Ishikawa (cell line): ENCODE results near the gene TOMM40L.

DNA sequence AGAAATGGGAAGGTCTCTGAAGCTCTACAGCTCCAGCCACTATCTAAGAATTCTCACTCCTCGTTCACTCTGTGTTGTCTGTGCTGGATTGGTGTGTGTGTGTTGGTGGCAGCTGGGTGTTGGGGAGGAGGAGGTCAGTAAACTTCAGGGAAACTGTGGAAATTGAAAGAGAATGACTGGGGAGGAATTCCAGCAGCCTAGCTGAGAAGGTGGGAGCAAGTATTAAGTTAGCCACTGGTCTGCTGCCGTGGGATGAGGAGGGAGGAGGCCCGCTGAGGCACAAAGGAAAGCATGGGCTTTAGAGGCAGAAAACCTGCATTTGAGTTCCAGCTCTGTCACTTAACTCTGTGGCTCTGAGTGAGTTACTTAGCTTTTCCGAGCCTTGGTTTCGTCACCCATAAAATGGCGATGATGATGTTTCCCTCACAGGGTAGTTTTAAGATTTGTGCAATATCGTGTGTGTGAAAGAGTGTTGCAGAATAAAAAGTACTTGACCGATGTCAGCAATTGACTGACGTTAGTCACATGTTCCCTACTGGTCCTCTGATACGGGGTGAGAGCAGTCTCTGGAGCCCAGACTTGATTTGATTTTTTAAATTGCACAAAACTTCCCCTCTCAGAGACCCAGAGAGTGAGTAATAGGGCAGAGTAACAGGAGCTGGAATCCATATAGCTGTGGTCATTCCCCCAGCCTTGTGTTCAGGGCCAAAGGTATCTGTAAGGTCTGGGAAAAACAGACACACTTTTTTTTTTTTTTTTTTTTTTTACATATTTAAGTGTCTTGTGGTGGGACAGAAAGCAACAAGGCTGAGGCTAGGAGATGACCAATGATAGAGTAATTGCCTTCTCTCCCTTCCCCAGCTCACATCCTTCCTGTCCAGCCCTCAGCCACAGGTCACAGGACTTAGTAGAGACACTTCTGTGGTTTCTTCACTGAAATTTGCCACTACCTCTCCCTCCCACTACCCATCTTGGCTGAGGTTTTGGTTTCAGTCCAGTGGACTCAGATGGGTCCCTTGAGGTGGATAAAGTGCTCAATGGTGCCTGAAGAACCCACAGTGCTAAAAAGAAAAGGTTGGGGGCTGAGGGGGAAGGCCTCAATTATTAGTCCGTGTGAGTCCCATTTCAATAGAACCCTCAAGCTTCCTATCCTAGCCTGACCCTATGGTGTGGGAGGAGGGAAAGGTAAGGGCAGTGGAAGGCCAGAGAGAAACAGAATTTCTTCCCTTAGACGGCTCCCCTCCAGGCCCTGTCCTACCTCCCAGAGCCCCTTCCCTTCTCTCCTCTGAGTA lies 2.0 kb downstream of the FCER1G start:
- RRBS = no CpG with 5 or more reads among the region's 12 CpGs

DNA sequence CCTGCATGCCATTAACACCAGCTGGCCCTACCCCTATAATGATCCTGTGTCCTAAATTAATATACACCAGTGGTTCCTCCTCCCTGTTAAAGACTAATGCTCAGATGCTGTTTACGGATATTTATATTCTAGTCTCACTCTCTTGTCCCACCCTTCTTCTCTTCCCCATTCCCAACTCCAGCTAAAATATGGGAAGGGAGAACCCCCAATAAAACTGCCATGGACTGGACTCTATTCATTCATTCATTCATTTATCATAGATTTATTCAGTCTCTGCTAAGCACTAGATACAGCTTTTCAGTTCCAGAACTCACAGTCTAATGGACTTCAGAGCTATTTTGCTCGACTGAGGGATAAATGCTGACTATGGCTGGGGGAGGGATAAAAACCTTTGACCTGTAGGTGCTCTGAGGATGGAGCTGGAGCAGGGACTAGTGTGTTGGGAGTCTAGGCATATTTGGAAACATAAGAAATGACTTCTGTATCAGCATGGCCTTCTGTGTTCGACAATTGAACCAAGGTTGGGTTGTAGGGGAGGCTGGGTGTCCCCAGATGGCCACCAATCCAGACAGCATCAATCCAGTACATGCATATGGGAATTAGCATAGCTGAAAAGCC lies 4.0 kb downstream of the FCER1G start:
- RRBS = no CpG with 5 or more reads among the region's 3 CpGs

GRCh38 chr1:161225828-161226826 lies at the start of gene TOMM40L:
TSS of gene TOMM40L (plus strand) at chr1:161226060.
- RRBS = 0% methylated on average over 6 of the region's 26 CpGs

DNA sequence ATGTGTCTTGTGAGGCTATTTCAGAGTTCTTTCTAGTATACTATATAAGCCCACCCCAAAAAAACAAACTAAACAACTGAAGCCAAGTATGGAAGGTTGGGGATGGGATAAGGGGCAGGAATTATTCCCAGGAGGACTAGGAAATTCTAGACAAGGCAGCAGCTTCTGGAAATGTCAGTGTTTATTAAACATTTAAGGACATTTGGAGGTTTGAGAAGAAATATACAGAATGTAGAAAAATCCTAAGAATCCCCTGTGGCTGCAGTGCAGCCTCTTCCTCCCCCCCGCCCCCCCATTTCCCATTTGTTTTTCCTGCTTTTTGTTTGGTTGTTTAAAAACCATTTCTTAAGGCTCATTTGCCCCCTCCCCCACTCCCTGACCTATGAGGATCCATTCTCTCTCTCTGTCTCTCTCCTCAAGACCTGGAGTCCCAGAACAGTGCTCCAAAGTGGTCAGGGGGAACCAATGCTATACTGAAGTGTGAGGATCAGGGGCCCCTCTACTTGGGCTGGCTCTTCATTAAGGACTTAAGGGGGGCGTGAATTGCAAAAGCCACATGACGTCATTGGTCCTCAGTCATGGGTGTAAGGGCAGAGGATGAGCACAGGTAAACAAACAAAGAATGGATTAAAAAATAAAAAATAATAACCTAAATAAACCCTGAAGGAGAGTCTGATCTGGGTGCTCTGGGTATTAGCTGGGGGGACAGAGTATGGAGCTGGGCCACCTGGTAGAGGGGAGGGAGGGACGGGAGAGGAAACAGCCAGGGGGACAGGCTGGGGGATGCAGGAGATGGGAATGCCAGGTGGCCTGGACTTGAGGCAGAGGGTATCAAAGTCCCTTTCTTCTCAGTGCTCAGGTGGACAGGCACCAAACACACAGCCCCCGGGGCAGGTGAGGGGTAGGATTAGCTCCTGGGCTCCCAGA lies 4.9 kb downstream of the MPZ start:
- RRBS = no CpG with 5 or more reads among the region's 5 CpGs

DNA sequence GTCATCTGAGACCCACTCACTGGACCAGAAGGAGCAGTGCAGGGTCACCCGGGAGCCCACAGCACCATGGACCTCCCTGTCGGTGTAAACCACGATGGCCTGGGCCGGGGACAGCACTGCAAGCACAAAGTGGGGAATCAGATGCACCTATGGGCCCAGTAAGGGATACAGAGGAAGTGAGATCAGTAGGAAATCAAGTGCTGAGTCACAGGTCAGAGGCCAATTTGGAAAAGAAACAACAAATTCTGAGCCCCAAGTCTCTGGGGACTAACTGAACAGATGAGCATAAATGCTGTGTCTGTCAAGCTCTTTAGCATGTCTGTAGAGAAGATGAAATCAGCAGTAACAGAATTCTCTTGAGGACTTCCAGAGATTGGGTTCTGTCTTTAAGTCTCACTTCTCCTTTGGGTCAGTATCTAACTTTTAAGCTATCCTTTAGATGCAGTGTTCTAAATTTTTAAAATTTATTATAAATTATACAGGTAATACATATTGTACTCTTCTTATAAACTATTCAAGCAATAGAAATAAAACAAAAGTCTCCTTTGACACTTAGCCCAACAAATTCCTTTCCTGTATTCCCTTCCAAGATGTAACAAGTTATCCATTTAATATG lies 2.4 kb downstream of the MPZ start:
- RRBS = 76% methylated on average over 4 of the region's 4 CpGs

DNA sequence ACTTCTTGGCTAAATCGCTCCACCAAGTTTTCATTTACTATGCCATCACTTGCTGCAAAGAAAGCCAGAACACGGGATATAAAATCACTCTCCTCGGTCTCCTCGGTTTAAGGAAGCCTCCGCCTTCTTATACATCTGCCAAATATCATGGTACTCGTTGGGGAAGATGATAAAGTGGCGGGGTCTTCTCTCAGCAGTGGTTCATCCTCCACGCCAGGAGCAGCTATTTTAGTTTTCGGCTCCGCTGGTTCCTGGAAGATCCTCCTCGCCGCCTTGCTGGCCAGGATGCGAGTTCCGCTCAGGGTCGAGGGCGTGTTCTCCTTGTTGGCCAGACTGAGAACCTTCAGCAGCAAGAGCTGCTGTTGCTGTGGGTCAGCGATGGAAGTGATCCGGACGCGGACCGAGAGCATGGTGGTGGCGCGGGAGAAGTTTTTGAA lies 11.3 kb upstream of the CFAP126 start:
- RRBS = no CpG with 5 or more reads among the region's 23 CpGs

DNA sequence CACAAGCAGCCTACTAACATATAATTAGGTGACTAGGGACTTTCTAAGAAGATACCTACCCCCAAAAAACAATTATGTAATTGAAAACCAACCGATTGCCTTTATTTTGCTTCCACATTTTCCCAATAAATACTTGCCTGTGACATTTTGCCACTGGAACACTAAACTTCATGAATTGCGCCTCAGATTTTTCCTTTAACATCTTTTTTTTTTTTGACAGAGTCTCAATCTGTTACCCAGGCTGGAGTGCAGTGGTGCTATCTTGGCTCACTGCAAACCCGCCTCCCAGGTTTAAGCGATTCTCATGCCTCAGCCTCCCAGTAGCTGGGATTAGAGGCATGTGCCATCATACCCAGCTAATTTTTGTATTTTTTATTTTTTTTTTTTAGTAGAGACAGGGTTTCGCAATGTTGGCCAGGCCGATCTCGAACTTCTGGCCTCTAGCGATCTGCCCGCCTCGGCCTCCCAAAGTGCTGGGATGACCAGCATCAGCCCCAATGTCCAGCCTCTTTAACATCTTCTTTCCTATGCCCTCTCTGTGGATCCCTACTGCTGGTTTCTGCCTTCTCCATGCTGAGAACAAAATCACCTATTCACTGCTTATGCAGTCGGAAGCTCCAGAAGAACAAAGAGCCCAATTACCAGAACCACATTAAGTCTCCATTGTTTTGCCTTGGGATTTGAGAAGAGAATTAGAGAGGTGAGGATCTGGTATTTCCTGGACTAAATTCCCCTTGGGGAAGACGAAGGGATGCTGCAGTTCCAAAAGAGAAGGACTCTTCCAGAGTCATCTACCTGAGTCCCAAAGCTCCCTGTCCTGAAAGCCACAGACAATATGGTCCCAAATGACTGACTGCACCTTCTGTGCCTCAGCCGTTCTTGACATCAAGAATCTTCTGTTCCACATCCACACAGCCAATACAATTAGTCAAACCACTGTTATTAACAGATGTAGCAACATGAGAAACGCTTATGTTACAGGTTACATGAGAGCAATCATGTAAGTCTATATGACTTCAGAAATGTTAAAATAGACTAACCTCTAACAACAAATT lies 5.6 kb upstream of the HSPA6 start:
- RRBS = no CpG with 5 or more reads among the region's 14 CpGs

DNA sequence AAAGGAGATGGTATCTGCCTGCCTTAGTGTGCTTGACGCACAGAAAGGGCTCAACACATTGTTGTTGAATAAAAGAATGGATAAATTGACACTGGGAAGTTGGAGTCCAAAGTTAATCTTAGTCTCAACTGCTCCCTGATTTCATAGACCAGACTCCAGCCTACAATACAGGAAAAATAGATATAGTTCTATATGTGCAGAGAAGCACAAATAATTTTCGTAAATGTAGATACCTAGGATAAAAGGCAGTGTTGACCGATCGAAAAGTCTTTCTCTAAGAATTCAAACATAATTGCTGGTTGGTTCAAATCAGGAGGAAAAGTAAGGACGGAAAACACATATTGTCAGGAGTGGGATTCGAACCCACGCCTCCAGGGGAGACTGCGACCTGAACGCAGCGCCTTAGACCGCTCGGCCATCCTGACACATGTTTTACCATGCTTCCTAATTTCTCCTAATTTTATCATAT lies 5.7 kb downstream of the HSPA6 start:
- RRBS = no CpG with 5 or more reads among the region's 12 CpGs

GRCh38 chr1:161825959-161826535 lies 59.9 kb downstream of the ATF6 start:
- RRBS = no CpG with 5 or more reads among the region's 5 CpGs

GRCh38 chr1:161973800-161974560 lies 49.7 kb downstream of the OLFML2B start:
- RRBS = no CpG with 5 or more reads among the region's 10 CpGs

GRCh38 chr1:162011589-162011971 lies 12.1 kb downstream of the OLFML2B start:
- RRBS = no CpG with 5 or more reads among the region's 4 CpGs

GRCh38 chr1:162467823-162468200 lies 29.8 kb upstream of the UHMK1 start:
- RRBS = no CpG with 5 or more reads among the region's 2 CpGs

GRCh38 chr1:162544974-162545526 lies 16.5 kb upstream of the UAP1 start:
- RRBS = no CpG with 5 or more reads among the region's 15 CpGs

GRCh38 chr1:162562320-162563157 lies 1.0 kb downstream of the UAP1 start:
- RRBS = no CpG with 5 or more reads among the region's 10 CpGs

DNA sequence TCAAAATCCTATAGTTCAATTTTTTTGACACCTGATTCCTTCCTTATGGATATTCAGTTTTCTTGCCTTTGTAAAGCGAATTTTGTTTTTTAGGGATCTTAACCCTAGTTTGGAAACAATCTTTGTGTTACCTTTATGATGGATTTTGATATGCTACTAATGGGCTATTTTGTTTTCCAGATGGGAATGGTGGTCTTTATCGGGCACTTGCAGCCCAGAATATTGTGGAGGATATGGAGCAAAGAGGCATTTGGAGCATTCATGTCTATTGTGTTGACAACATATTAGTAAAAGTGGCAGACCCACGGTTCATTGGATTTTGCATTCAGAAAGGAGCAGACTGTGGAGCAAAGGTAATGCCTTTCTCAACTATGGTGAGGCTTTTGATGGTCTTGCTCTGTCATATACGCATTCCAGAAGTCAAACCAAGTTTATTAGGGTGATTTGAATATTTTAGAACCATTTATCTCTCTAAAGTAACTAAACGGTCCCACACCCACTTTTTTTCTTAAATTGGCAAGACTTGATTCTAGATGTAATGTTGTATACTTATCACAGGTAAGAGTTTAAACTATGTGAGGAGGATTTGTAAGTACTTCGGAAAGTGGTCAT lies 19.7 kb downstream of the UAP1 start:
- RRBS = no CpG with 5 or more reads among the region's 6 CpGs

DNA sequence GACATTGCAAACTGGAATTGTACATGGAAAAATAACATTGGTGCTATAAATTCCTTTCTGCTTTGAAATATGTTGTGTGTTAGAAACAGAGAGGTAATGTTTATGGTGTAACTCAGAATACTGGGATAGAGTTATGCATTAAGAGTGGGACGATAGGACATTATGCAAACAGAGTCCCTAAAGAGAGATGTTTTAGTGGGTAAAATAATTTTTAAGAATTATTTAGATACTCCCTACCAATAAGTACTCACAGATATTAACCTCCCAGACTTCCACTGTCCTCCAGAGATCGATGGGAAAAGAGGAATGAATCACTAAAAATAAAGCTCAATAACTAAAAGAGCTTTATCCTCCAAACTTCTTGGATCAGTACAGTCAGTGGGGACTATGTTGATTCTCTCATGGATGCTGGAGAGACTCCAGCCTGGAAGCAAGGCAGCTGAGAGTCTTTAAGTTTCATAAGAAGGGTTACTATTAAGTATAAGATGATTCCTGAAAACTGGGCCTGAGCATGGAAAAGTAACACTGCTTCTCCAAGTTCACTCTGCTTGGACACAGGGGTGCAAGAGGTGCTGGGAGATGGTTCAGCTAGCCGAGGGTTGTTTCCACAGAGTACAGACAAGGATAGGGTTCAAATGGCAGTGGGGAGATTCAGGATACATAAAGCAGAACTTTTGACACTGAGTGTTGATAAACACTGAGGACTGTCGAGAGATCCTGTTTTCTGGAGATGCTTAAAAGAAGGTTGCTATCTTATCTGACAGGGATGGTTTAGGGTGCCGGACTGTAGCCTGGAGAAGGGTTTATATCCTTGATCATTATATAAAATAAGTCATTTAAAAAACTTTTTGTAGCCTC lies 6.2 kb upstream of the DDR2 start:
- RRBS = no CpG with 5 or more reads among the region's 5 CpGs

GRCh38 chr1:162704857-162705086 lies 72.5 kb downstream of the DDR2 start:
- RRBS = no CpG with 5 or more reads among the region's 3 CpGs

GRCh38 chr1:162747134-162747747 lies 43.3 kb upstream of the HSD17B7 start:
- RRBS = no CpG with 5 or more reads among the region's 10 CpGs

GRCh38 chr1:162771983-162772454 lies 18.5 kb upstream of the HSD17B7 start:
- RRBS = no CpG with 5 or more reads among the region's 5 CpGs